ENCODE results near the genes EFEMP2, EIF1AD, NPAS4 and CTSF.

- PRO-cap, 2 experiments: no peak in any of the 2 experiments
Measured at GRCh38 chr11:65854577-65855487, 3.1 kb downstream of the CFL1 start.

DNA sequence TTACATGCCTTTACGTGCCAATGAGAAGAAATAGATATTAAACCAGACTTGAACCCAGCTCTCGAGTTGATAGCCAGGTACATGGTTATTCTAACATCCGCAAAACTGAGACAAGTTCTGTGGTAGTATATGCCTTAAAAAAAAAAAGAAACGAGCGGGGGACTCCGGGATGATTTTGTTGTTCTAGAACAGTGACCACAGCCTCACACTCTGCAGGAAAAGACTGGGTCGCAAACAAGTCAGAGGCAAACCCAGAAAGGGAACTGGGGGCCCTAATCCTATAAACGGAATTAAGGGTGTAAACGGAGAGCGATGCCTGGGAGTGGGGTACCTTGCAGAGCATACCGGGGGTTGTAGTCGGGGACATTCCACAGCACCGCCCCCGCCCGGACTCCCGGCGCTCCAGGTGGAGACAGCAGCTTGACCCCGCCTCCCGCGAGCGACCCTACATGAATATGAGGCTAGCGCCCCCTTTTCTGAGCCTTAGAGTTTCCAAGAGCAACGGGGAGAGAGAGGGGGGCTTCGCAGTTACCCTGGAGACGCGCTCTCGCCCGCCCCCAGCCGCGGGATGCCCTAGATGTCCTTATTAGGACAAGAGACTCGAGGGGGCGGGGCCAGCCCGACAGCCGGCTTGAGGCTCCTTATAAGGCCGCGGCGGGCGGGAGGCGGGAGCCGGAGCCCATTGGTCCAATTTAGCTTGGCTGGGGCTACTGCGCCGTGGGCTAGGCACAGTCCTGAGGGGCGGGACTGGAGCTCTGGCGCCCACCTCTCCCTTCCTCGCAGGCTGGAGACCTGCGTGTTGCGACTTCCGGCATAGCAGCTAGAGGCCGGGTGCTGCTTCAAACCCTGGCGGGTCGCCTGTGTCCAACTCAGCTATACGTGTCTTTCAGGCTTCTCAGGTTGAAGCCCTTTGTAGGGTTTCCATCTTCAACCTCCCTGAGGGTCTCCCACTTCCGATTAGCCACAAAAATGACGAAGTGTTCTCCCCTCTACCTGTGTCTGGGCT, 1.0 kb upstream of the MUS81 start:
- PRO-cap, 2 experiments: peak in 2 of 2 experiments; most common plus-strand start position 814 of the sequence (in 2); most common minus-strand start position 457 of the sequence (in 1)

DNA sequence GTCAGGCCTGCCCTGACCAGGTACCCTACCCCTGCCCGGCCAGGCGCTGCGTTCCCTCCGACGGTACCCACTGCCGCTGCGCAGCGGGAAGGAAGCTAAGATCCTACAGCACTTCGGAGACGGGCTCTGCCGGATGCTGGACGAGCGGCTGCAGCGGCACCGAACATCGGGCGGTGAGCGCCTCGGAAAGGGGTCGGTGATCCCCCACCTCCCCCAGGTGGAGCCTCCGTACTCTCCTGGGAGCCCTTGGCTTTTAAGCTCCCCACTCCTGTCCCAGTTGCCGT, 639 bp downstream of the MUS81 start:
- PRO-cap, 2 experiments: peak in 1 of 2 experiments; most common minus-strand start position 91 of the sequence (in 1)

- PRO-cap, 2 experiments: no peak in any of the 2 experiments
Measured at GRCh38 chr11:65861214-65861595, 972 bp downstream of the MUS81 start.

GRCh38 chr11:65872421-65873251, at the start of gene EFEMP2:
TSS of gene EFEMP2 (minus strand) at chr11:65872800.
- PRO-cap, 2 experiments: no peak in any of the 2 experiments

DNA sequence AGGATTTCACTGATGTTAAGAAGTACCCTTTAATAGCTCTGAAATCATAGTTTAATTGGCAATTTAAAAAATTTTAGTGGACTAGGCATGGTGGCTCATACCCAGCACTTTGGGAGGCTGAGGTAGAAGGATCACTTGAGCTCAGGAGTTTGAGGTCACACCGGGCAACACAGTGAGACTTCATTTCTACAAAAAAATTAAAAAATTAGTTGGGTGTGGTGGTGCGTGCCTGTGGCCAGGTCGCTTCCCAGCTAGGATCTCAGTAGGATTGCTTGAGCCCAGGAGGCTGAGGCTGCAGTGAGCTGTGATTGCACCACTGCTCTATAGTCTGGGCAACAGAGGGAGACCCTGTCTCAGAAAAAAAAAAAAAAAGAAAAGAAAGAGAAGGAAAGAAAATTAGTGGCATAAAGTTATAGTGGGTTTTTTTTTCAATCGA, 1.6 kb downstream of the FOSL1 start:
- PRO-cap, 2 experiments: no peak in any of the 2 experiments

DNA sequence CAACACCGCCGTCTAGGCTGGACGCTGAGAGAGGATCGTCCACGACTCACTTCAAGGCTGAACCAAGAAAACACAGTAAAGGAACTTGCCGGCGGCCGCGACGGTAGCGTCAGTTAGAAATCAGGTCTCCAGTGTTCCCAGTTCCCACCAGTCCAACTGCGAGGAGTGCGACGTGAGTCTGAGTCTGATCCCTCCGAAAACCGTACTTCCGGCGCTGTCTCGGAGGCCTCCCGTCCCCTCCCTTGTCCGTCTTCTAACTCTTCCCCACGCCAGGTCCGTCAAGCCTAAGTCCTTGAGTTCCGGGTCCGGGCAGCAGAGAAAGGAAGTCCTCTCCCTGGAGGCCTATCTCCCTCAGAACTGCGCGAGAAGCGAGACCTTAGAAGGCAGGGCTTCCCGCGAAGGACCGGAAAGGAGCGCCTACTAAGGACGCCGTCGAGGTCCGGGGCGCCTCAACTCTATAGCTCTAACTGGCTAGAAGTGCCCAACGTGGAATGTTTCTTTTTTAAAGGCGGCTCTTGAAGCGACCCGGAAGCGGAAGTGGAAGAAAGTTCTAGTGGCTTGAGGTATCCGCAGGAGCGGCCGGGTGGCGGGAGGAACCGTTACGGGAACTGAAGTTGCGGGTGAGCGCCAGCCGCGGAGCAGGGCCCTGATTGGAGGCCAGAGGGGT, at the start of gene EIF1AD:
Gene EIF1AD, minus strand, starts transcription at position 207 of the 667 bp plus-strand sequence.
- PRO-cap, 2 experiments: peak in 2 of 2 experiments; most common plus-strand start position 295 of the sequence (in 2); most common minus-strand start position 160 of the sequence (in 2)

- PRO-cap, 2 experiments: no peak in any of the 2 experiments
Measured at GRCh38 chr11:66059136-66059481, 6.9 kb downstream of the SF3B2 start.

DNA sequence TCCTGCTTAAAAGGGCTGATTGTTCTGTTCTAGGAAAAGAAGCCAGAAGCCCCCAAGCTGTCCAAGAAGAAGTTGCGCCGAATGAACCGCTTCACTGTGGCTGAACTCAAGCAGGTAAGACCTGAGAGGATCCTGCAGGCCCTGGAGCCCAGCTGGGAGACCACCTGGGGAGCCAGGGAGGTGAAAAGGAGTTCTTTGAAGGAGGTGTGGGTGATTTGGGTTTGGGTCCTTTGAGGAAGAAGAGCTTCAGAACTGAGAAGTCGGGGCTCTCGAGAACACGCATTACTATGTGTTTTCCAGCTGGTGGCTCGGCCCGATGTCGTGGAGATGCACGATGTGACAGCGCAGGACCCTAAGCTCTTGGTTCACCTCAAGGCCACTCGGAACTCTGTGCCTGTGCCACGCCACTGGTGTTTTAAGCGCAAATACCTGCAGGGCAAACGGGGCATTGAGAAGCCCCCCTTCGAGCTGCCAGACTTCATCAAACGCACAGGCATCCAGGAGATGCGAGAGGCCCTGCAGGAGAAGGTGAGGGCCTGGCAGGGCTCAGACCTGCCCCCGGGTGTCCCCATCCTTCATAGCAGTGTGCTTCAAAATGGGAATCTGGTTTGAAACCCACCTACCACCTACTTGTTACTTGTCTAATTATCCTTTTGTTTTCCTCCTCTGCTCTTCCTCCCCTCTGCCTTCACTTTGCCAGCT, 7.5 kb downstream of the SF3B2 start:
- PRO-cap, 2 experiments: no peak in any of the 2 experiments

DNA sequence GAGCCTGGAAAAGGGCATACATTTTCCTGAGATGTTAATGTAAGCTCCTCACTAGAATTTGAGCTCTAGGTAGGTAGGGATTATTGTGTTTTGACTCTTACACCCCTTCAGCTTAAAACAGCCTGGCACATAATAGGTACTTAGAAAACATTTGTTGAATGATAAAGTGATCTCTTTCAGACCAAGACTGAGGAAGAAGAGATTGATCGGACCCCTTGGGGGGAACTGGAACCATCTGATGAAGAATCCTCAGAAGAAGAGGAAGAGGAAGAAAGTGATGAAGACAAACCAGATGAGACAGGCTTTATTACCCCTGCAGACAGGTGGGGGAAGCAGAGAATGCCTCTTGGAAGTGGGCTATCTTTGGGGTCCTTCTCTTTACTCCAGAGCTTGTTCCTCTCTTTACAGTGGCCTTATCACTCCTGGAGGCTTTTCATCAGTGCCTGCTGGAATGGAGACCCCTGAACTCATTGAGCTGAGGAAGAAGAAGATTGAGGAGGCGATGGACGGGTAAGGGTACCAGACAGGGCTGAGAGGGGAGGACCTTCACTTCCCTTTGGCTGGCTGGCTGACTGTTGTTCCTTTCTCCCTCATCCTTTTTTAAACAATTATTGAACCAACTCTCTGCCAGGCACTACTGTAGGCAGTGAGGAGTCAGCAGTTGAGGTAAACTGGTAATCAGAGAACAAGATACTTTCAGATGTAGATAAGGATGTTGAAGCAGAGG, 6.7 kb upstream of the PACS1 start:
- PRO-cap, 2 experiments: no peak in any of the 2 experiments

GRCh38 chr11:66230118-66230670, 27.3 kb upstream of the KLC2 start:
- PRO-cap, 2 experiments: no peak in any of the 2 experiments

GRCh38 chr11:66261323-66262169, 4.0 kb downstream of the KLC2 start:
- PRO-cap, 2 experiments: no peak in any of the 2 experiments

- PRO-cap, 2 experiments: no peak in any of the 2 experiments
Measured at GRCh38 chr11:66266891-66267259, 1.6 kb upstream of the RAB1B start.

DNA sequence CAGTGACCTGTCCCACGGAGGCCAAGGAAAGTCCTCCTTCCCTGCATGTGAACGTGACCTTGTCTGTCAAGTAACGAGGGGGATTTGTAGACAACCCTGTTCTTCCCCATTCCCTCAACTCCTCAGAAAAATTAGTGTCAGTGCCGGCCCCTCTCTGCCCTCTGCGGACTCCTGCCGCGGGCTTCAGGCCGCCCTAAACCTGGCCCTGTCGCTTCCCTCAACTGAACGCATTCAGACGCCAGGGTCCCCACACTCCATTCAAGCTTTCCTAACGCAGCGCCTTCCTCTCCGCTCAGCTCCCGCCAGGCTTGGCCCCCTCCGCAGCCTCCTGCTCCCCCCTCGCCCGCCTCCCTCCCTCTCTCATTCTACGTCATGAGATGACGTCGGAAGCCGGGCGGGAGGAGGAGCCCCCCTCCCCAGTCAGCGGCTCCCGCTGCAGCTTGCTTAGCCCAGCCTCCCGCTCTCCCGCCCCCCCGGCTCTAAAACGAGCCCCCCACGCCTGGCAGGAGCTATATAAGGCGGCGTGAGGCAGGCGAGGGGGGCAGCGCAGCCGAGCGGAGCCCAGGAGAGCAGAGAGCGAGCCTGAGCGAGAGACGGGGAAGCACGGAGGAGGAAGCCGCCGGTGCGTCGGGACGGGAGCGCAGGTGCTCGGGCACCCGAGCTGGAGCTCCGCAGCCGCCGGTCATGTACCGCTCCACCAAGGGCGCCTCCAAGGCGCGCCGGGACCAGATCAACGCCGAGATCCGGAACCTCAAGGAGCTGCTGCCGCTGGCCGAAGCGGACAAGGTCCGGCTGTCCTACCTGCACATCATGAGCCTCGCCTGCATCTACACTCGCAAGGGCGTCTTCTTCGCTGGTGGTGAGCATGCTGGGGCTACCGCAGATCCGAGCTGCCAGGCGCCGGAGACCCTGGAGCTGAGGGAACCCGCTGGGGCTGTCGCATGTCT, at the start of gene NPAS4:
Gene NPAS4, plus strand, starts transcription at position 540 of the 947 bp plus-strand sequence.
- PRO-cap, 2 experiments: no peak in any of the 2 experiments

- PRO-cap, 2 experiments: peak in 1 of 2 experiments; most common minus-strand start chr11:66454365 (in 1)
Measured at GRCh38 chr11:66454065-66454786, 12.5 kb upstream of the PELI3 start.

- PRO-cap, 2 experiments: no peak in any of the 2 experiments
Measured at GRCh38 chr11:66475884-66476860, 4.1 kb upstream of the DPP3 start.

DNA sequence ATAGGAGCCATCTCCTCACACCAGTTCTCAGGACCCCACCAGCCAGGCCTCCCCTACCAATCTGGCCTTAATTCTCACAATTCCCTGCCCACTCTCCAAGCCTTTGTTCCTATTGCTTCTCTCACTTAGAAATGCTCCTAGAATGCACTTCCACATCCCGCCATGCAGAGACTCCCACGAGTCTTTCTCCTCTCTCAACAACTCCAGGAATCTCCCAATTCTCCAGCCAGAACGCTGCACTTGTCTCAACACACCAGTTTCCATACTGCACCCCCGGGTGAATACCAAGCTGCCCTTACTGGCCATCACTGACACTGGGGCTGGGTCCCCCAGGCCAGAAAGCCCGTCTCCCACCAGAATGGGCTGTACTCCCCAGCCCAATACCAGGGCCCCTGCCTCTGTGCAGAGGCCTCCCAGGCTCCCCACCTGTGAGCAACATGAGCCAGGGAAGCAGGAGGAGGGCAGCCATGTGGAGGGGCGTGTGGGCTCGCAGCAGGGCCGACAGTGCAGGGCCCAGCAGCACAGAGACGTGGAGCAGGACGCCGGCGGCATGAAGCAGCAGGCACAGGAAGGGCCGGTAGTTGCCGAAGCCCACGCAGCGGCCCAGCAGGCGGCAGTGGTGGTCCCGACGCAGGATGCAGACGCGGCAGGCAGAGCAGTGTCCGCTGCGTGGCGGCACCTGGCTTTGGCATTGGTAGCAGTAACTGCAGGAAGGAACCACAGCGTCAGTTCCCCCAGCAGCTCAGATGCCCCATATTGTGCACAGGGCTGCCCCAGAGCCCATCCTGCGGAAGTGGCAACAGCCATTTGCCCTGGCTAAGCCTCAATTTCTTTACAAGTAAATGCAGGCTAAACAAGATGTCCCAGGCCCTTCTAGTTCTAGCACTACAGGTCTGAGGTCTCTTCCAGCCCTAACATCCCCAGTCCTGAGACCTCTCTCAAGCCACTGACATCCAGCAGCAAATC, 2.3 kb downstream of the ZDHHC24 start:
- PRO-cap, 2 experiments: peak in 2 of 2 experiments; most common plus-strand start position 728 of the sequence (in 2); most common minus-strand start position 660 of the sequence (in 2)

DNA sequence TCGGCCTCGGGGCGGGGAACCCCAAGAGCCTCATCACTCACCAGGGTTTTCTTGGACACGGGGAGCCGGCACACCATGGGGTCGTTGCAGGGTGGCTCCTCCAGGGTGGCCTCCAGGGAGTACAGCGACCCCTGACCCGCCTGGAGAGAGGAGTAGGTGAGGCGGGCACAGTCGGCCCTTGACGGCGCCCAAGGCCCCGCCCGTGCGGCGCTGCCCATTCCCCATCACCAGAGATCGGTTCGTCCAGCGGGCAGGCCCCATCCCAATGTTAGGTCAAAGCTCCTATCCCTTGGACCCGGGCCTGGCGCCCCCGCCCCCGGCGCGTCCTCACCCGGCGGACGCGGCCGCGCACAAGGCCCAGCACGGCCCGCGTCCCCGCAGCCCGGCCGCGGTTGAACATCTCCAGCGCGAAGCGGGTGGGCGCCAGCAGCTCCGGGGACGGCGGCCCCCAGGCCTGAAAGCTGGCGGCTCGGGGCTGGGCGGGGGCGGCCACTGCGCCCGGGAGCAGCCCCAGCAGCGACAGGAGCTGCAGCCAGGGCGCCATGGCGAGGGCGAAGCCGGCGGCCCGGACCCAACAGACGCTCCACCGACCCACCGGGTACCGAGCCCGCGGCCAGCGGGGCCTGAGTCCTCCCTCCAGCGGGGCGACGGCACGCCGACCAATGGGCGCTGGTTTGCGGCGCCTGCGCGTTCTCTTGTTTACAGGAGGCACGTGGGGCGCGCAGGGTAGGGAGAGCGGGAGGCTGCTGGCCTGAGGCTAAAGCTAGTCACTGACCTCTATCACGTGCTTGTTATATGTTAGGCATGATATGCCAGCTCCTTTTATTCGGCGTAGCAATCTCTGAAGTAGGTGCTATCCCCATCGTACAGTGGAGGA, at the start of gene CTSF:
Gene CTSF, minus strand, starts transcription at position 664 of the 877 bp plus-strand sequence.
- PRO-cap, 2 experiments: peak in 1 of 2 experiments; most common minus-strand start position 664 of the sequence (in 1)

DNA sequence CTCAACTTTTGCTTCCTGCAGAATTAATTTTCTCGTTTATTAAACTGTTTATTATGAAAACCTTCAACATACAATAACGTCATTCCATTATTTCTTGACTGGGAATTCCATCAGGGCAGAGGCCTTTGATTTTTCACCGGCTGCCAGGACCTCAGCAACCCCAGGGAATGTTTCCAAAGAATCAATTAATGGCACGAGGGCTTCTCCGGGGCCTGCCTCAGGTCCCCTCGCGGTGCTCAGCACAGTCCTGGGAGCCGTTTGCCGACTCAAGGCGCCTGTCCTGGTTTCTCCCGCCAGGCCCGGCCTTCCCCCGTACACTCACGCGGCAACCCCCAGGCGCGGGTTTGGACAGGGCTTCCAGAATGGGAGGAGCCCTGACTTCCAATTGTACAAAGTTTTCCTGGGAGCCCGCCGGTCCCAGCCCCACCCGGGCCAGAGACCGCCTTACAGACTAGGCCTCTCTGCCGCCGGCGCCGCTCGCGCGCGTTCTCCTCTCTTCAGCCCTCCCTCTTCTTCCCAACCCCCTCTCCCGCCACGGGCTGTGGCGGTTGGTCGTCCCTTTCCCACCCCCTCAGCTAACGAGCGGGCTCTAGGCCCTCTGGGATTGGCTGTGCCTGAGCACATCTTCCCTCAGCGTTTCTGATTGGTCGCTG, 397 bp upstream of the RBM14 start:
- PRO-cap, 2 experiments: peak in 2 of 2 experiments; most common minus-strand start position 515 of the sequence (in 2)

DNA sequence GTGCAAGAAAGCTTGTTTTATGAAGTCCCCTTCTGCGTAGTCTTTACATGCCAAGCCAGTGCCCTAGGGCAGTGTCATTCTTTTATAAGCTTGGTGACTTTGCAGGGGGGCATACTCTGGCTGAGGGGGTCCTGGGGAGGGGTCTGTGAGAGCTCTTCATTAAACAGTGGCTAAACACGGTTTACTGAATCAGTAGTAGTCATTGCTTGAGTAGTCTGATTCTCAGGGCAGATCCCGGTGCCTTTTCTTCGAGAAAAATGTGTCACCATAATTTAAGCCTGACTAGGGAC, 1.3 kb downstream of the RBM14 start:
- PRO-cap, 2 experiments: peak in 2 of 2 experiments; most common plus-strand start position 40 of the sequence (in 1)

Measured in cytotoxic T cell (primary cell).